SK-N-DZ (cell line): ENCODE data around the genes PAK4 and SAMD4B.

RAMPAGE:
- cytosol, long total RNA = no peak
- nucleus, long total RNA = no peak
Measured at GRCh38 chr19:38278088-38278701, 13.8 kb downstream of the SPINT2 start.

GRCh38 chr19:38304530-38305876 lies 952 bp downstream of the C19orf33 start:
RAMPAGE:
- cytosol, long total RNA = no peak
- nucleus, long total RNA = no peak

DNA sequence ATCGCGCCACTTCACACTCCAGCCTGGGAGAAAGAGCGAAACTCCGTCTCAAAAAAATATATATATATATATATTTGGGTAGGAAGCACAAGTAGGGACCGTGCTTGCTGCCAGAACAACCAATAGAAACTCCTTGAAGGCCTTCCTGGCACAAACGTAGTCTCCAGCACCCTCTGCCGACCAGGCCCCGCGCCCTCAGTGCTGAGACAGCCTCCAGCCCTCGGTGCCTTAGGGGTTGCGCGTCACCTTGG lies 218 bp upstream of the CATSPERG start:
RAMPAGE:
- cytosol, long total RNA = no peak
- nucleus, long total RNA = no peak

DNA sequence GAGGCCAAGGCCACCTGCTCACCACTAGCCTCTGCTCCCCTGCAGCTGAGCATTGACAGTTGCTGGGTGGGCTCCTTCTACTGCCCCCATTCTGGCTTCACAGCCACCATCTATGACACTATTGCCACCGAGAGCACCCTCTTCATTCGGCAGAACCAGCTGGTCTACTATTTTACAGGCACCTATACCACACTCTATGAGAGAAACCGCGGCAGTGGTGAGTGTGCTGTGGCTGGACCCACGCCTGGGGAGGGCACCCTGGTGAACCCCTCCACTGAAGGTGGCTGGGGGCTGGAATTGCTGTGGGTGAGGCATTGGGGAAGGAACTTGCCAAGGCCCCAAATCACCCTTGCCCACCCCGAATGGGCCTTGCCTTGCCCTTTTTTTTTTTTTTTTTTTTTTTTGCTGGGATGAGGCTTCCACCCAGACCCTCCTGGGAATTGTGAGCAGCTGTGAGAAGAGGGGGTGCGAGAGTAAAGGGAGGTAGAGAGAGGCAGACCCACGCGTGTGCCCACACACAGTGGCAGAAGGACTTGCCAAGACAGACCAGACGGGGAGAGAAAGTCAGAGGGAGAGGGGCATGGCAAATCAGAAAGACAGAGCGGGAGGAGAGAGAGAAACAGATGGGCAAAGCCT lies 16.7 kb downstream of the CATSPERG start:
RAMPAGE:
- cytosol, long total RNA = no peak
- nucleus, long total RNA = no peak

DNA sequence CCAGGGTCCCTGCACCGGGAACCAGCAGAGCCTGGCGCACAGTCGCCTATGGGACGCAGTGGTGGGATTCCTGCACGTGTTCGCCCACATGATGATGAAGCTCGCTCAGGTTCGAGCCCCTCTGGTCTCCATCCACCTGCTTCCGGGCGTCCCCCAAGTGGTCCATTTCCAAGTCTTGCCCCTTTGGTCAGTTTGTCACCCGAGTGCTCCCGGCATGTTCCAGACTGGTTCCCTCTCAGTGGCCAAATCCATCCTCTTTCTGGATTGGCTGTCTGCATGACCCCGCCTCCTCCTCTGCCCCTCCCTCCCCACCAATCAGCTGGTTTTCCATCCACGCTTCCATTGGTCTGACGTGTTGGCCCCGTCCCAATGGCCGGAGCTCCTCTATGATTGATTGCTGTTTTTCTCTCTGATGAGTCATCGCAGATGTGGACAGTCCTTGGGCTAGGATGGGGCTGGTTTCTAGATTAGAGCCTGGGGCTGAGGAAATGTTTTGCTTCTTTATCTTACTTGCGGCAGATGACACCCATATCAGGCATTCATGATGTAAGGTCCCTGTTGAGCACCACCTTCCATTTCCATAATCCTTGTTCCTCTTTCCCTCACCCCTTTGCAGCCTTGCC lies 73.9 kb downstream of the MAP4K1 start:
RAMPAGE:
- cytosol, long total RNA = no peak
- nucleus, long total RNA = no peak

DNA sequence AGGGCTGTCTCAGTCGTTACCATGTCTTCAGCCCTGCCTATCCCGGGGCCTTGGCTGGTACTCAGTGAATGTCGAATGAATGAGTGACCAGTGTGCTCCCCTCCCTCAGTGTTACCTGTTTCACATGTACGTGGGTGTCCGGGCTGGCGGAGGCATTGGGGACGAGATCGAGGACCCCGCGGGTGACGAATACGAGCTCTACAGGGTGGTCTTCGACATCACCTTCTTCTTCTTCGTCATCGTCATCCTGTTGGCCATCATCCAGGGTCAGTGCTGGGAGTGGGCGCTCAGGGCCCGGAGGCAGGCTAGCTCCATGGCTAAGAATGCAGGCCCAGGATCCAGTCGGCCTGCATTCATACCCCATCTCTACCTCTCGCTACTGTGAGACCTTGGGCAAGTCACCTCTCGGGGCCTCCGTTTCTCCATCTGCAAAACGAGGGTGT lies 32.9 kb downstream of the MAP4K1 start:
RAMPAGE:
- cytosol, long total RNA = no peak
- nucleus, long total RNA = no peak

DNA sequence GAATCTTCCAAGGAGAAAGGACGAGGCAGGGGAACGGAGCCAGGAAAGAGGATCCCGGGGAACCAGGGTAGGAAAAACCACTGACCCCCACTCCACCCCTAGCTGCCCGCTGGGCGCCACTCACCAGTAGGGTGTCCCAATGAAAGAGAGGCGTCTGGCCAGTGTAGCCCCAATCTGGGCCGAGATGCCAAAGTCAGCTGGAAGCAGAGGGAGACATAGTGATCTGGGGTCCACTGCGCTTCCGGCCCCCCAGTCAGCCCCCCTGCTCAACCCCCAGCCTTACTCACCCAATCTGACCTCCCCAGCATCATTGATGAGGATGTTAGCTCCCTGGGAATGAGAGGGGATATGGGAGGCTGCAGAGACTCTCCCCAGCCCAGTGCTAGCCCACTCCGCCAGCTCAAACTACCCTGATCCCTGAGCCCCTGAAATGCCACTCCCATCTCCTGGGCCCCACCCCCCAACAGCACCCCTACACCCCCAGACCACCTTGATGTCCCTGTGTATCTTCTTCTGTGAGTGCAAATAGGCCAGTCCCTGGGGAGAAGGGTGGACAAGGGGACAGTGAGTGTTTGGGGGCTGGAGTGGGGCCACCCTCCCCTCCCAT lies 3.9 kb downstream of the MAP4K1 start:
RAMPAGE:
- cytosol, long total RNA = no peak
- nucleus, long total RNA = no peak

DNA sequence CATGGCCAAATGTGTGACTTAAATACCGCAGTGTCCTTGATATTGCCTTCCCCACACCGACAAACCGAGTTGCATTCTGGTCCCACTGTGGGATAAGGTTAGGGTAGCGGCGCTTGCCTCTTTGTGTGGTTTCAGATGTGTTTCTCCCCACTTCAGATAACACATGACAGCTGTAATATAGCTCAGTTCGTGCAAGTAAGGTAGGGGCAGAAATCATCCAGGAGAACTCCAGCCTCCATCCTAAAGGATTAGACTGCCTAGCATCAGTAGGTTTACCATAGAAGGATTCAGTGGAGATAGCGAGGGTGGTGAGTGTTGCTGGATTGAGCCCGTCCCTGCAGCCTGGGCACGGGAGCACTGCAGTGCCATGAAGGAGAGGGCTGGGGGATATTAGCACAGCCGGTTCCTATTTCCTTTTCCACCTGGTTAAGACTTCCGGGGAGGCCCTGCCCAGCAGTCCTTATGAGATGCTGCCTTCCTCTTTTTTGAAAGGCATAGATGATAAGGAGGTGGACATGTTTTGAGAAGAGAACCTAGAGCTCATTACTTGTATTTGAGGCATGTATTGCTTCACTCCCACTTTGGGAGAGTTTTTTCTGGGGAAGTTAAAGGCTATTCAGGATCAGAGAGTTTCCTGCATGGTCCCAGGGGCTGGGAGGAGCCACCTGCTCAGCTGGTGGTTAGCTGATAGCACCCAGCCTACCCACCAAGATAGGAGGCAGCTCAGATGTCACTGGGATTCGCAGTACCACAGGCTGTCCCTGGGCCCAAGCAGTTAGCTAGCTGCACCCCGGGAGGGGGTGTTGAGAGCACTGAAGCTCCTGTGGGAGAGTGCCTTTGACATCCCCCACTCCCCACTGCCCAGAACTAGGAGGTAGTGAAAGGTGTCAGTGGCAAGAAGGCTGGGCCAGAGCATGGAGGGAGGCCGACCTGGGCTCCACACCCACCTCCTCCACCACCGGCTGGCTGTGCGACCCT lies 17.2 kb downstream of the ACTN4 start:
RAMPAGE:
- cytosol, long total RNA = no peak
- nucleus, long total RNA = no peak

DNA sequence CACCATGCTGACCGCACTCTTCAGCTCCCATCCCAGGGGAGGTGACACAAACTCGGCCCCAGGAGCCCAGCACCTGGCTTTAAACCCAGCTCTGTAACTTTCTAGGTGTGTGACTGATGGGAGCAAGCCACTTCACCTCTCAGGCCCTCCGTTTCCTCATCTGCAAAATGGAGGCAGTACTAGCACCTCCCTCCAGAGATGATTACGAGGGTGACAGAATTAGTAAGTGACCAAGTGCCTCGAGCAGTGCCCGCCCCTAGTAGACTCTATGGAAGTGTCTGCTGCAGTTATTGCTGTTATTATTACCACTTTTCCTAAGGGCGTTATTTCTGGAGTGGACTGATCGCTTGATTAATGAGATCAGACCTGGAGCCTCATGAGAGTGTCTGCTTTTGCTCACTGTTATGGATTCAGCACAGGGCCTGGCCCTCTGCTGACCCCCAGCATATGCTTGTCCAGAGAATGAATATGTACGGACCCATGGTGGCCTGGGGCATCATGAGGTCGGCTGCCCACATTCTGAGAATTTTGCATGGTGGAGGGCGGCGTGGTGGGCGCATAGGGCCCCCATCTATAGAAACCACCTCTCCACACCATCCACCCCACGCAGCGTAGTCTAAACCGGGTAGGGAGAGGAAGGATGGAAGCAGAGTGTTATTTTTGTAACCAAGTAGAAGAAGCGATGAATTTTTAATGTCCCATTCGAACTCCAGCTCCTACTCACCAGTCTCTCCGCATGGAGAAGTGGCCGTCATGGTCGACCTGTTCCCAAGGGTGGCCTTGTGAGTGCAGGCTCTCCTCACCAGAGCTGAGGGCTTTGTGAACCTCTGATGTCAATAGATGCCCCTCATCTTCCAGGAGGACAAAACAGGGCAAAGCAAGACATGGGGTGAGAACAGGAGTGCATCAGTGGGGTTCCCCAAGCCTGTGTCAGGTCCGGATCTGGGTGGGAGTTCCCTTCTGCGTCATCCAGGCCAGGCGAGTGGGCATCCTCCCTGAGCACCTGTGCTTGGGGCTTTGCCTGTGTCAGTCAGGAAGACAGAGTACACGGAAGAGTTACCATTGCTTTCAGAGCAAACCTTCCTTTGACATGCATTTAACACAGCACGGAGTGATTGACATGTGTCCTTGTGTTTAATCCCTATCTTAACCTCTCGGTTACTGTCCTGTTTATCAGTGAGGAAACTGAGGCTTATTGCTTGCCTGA lies 48.0 kb downstream of the CAPN12 start:
RAMPAGE:
- cytosol, long total RNA = no peak
- nucleus, long total RNA = no peak

DNA sequence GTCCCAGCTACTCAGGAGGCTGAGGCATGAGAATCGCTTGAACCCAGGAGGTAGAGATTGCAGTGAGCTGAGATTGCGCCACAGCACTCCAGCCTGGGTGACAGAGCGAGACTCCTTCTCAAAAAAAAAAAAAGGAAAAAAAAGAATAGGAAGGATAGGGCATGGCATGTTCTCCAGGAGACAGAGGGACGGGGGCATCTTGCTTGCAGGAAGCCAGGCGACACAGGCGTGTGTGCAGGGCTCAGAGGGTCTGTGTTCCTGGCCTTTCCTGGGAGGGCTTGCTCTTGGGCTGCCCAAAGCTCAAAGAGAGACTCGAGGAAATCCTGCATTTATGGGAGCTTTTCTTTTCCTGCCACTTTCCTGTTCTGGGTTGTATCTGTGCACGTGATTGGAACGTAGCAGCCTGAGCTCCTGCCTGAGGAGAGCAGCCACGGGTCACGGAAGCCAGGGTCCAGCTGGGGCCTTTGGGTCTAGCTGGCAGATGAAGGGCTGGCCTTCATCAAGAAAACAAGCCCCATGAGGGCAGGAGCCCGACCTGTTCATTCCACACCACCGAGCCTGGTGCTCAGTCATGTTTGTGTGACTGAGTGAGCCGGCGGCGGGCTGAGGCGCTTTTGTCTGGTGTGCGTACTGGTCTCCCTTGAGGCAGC lies 44.5 kb downstream of the CAPN12 start:
RAMPAGE:
- cytosol, long total RNA = no peak
- nucleus, long total RNA = no peak

DNA sequence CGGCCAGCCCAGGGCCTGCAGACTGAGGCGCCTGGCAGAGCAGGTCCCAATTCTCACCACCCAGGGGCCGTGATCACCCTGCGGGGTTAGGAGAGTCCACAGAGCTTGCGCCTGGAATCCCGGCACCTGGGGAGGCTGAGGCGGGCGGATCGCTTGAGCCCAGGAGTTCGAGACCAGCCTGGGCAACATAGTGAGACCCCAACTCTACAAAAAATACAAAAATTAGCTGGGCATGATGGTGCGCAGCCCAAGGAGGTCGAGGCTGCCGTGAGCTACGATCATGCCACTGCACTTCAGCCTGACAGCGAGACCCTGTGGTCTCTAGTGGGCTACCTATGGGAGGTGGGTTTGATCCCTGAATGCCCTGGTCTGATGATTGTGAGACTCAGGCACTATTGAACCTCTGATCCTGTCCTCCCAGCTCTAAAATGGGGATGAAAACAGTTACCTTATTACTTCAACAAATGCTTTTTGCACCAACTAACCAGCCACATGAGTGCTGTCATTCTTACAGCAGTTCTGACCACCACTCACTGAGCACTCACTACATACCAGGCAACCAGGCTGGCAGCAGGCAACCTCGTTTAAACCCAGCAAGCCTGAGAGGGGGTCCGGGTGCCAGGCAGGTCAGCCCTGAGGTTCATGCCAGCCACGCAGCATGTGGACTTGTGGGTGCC lies 19.5 kb downstream of the CAPN12 start:
RAMPAGE:
- cytosol, long total RNA = no peak
- nucleus, long total RNA = no peak

DNA sequence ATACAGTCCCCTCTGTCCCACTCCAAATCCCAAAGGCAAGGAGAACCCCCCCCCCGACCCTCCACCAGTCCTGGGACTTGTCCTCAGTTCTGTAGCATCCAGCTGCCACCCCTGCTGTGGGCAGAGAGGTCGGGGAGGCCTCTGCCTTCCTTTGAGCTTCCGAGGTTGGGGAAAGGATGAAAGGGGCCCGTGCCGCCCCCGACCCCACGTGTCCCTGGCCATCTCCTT lies 16.8 kb downstream of the CAPN12 start:
RAMPAGE:
- cytosol, long total RNA = no peak
- nucleus, long total RNA = no peak

RAMPAGE:
- cytosol, long total RNA = no peak
- nucleus, long total RNA = no peak
Measured at GRCh38 chr19:38752691-38753669, 8.7 kb upstream of the CAPN12 start.

GRCh38 chr19:38836311-38837486 lies 5.1 kb upstream of the ECH1 start:
RAMPAGE:
- cytosol, long total RNA = no peak
- nucleus, long total RNA = no peak

GRCh38 chr19:38899142-38899429 lies 332 bp downstream of the SIRT2 start:
RAMPAGE:
- cytosol, long total RNA = no peak
- nucleus, long total RNA = no peak

GRCh38 chr19:39125337-39126518 lies at the start of gene PAK4:
TSS of gene PAK4 (plus strand) at chr19:39125786.
RAMPAGE:
- cytosol, long total RNA = start-site peak on the plus strand at chr19:39125783-39125798, 61 and 104 reads in 2 replicates
- nucleus, long total RNA = no peak

RAMPAGE:
- cytosol, long total RNA = no peak
- nucleus, long total RNA = no peak
Measured at GRCh38 chr19:39342199-39342878, at the start of gene SAMD4B. TSS of gene SAMD4B (plus strand) at chr19:39342421.

DNA sequence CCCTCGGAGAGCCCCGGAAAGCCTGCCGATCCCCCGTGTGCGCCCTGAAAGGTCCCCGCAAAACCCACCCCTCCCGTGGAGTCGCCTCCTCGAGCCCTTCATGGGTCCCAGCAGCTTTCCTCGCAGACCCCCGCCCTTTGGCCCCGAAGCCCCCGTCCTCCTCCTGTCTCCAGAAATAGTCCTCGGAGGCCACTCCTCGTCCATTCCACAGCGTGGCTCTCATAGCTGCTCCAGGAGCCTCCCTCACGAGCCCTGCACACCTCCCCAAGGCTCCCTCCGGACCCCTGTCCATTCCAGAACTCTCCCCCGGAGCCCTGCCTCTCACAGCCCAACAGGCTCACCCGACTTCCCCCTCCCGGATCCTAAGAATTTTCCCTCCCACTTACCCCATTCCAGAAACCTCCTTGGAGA lies 663 bp downstream of the SAMD4B start:
RAMPAGE:
- cytosol, long total RNA = no peak
- nucleus, long total RNA = no peak

DNA sequence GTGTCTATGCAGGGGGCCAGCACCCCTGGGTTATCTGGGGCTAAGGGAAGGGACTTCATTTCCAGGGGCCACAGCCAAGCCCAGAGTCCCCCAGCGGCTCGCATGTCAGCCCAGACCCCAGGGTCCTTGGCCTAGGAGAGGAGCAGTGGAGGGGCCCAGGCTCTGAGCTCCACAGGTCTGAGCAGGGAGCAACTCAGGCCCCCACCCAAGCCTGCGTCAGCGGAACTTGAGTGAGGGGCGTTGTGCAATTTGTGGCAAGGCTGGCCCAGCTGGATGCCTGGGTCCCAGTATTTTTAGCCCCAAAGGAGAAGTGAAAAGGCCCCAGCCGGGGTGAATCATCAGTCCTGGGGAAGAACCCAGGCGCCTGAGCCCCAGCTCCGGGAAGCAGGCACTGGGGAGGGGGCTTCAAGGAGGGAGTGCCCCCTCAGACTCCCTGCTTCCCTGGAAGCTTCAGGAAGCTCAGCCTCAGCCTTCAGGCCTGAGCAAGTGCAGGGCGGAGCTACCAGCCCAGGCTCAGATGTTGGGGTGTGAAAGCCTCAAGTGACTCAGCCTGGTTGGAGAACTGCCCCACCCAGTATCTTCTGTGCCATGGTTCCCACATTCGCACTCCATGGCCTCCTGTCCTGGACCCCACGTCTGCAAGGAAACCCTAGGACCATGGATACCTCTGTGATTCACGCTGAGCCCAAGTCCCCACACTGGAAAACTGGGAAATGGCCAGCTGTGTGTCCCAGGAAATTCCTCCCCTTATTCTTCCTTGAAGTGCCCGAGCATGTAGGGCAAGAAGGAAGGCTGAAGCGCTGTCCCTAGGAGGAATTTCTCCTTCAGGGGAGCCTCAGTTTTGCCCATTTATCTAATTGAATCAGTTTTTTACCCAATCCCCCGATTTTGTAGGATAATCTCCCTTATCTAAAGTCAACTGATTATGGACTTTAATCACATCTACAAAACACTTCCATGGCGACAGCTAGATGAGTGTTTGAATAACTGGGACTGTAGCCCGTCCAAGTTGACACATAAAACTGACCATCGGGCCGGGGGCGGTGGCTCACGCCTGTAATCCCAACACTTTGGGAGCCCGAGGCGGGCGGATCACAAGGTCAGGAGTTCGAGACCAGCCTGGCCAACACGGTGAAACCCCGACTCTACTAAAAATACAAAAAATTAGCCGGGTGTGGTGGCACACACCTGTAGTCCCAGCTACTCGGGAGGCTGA lies 7.5 kb downstream of the MED29 start:
RAMPAGE:
- cytosol, long total RNA = no peak
- nucleus, long total RNA = no peak

DNA sequence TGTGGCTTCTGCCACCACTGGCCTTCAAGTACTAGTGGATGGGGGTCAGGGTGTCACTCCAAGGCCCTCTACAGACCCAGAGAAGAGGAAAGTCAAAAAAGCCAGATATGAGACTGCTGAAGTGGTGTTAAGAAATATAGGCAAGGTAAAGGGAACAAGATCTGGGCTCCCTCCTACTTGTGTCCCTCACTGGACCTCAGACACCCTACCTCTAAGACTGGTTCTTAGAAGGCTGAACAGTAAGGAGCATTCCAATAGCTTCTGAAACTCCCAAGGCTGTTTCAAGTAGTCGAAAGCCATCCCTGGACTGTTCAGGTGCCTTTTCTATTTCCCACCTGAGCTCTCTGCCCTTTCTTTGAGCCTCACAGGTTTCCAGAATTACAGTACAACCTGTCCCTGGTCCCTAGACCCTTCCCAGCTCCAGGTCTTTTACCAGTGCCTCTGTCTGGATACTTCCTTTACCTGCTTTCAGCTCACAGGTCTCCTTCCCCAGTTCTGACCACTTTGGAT lies 1.9 kb downstream of the RPS16 start:
RAMPAGE:
- cytosol, long total RNA = no peak
- nucleus, long total RNA = no peak